Calu3 (cell line): ENCODE measurements around the gene ERBB4.

DNA sequence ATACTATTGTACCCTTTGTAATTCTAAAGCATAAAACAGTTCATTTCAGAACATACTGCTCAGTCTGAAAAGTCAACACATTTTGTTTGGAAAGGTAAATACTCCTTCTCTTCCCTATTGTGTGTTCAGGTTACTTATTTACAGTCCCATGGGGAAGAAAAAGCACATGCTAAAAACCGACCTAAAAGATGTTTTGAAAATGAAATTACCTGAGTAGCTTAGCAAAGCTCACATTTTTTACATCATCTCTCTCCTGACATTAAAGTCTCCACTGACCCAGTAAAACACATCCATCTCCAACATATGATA lies 75.5 kb upstream of the FZD5 start:
- PRO-cap = no peak

- PRO-cap = no peak
These were observed 18.7 kb downstream of the IDH1 start for GRCh38 chr2:208236285-208236544.

- PRO-cap = no peak
These were observed 17.8 kb downstream of the ACADL start for GRCh38 chr2:210207368-210207859.

GRCh38 chr2:210527332-210527785 lies 29.0 kb upstream of the CPS1 start:
- PRO-cap = no peak

- PRO-cap = no peak
These were observed 7.6 kb upstream of the CPS1 start for GRCh38 chr2:210548589-210549476.

GRCh38 chr2:210585758-210586979 lies 29.8 kb downstream of the CPS1 start:
- PRO-cap = no peak

DNA sequence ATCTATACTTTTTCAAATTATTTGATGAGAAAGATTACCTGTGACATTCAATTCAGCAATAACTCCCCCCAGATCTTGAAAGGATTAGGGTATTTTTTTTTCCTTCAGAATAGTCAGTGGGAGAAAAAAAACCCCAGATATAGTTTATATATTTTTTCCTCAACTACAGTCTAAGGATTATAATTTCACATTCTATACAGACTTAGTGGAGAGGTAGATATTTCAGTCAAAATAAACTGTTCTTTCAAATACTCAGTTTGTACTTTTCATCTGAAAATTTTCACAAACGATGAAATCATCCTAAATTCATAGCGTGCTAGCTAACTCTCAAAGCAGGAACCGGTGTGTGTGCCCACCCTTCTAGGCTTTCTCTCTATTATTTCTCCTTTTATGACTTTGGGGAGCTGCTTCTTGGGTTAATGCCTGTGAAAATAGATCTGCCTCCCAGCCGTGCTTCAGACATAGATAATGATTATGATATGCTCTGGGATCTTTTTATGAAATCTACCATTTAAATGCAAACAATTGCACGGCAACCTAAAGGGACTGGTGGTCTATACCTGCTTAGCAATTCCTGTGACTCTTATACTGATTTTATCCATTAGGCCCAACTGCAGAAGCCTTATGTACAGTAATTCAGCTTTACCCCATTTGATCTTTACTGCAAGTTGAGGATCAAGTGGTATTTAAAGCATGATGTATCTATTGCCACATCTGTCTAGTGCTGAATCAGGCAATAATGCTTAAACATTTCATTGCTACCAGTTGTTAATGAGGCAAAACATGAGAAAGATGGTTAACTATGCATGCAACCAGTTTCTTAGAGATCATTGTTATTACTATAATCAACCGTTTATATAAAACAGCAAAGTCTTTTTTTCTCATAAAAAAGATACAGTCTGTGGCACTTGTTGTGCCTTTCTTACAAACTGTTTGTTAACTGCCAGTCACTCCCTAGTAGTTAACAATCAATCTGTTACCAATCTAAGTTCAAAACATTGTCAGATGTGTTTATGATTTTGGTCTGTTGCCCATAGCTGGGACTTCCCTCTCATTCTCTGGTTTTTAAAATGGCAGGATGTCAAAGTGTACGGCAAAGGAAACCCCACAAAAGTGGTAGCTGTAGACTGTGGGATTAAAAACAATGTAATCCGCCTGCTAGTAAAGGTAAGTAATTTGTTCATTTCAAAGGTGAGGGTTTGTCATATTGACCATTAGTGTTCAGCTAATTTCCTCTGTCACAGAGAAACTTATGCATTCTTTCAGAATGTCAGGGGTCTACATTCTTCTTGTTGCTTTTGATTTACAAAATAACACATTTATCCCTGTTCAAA lies 31.0 kb downstream of the CPS1 start:
- PRO-cap = no peak

GRCh38 chr2:212538720-212539771 lies at the start of gene ERBB4:
Gene ERBB4, minus strand, starts transcription at chr2:212538802.
- PRO-cap = unidirectional peak, minus-strand start at chr2:212539253

DNA sequence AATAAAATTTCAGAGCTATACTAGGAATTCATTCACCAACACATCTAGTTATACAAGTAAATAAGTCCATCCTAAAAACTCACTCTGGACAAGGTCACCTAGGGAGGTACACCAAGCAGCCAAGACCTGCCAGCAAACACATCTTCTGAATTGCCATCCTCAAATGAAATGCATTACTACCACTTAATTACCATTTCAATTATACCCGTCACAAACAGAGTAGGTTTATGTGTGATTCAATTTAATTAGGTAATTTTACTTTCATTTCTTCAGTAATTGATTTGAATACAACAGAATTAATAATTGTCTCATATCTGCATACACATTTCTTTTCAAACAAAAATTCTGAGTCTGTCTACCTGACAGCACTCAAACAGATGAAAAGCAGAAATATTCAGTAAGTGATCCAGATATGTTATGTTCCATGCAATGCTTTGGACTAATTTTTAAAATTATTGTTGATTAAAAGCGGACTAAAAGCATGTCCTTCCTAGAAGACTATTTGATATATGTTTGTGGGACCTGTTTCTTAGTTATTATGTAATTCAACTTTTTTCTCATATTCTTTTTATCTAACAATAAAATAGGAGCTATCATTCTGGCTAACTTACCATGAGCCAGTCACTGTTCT lies 18.7 kb downstream of the IKZF2 start:
- PRO-cap = no peak

DNA sequence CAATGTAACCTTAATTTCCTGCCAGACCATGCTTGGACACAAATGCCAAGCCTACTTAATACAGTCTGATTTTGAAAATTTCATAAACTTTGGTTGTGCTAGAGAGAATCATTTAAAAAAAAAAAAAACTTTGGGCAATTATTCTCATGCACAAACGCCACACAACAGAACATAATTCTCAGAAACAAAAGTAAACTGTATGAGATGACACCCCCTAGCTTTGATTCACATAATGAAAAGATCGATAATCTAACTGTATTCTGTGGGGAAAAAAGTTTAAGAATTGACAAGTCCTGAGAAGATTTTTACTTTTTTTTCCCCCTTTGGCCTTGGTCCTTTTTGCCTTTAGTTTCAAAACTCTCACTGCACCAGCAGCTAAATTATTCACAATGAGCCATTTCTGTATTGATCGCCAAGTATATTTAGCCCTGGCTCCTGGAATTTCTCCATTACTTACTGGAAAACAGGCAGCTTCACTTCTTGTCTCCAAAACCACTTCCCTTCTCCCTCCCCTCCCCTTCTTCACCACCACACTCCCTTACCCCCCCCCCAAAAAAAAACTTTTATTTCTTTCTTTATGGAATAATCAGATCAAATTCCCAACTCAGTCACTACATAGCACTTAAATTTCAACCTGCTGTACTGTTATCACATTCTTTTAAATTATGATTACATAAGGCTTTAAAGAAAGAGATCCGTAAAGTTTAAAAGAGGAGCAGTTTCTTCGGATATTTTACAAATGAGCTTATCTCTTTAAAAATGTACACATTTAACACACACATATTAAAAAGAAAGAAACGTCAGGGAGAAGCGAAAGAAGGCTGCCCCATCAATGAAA lies 2.0 kb downstream of the IKZF2 start:
- PRO-cap = unidirectional peak, plus-strand start at position 449 of the sequence

DNA sequence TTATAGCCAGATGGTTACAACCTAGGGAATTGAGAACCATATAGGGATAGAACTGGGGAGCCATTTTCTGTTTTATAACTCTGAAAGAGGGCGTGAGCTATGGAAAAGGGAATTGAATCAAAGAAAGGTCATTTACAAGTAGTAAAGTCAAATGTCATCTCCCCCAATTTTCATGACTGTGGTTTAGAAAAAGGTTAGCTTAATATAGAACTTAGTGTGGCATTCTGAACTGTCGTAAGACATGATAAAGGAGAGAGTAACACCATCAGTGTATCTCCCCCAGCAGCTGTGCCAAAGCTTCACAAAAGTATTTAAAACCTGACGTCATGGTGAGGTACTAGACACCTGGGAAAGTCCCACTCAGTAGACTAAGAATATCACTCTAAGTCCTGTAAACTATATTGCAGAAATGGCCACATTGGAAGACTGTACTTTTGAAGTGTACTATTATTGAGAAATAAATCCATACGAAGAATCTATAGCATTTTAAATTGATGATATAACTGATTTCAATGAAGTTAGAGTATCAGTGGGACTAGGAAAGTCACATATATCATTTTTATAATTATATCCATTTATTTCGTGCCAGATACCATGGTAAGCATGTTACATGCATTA lies 5.9 kb upstream of the IKZF2 start:
- PRO-cap = no peak

DNA sequence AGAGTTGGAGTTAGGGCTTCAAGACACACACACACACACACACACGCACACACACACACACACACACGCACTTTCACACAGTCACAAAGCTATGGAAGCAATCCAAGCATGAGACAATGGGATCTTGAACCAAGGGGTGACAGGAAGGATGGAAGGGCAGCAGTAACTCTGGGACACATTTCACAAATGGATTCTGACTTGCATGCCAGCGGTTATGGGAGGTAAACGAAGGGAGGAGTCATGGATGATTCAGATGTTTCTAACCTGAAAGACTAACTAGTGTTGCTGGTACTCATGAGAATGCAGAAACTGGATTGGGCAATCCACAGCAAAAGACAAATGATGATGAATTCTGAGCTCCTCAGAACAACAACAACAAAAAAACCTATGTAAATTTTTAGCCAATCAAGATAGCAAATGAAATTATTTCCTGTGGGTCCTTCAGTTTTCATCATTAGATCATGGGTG lies 32.8 kb downstream of the ABCA12 start:
- PRO-cap = no peak

GRCh38 chr2:215348687-215349401 lies 37.0 kb downstream of the ATIC start:
- PRO-cap = no peak

DNA sequence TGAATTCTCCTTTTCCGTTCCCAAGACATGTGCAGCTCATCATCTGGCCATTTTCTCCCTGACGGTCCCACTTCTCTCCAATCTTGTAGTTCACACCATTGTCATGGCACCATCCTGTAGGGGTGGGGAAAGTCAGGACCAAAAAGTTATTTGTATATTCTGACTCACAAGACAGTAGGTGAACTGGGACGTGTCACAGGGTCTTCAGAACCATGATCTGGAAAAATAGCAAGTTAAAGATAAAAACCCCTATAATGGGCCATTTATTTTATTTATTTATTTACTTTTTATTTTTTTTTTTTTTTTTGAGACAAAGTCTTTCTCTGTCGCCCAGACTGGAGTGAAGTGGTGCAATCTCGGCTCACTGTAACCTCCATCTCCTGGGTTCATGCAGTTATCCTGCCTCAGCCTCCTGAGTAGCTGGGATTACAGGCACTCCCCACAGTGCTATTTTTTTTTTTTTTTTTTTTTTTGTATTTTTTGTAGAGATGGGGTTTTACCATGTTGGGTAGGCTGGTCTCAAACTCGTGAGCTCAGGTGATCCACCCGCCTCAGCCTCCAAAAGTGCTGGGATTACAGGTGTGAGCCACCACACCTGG lies 53.8 kb downstream of the ATIC start:
- PRO-cap = no peak

DNA sequence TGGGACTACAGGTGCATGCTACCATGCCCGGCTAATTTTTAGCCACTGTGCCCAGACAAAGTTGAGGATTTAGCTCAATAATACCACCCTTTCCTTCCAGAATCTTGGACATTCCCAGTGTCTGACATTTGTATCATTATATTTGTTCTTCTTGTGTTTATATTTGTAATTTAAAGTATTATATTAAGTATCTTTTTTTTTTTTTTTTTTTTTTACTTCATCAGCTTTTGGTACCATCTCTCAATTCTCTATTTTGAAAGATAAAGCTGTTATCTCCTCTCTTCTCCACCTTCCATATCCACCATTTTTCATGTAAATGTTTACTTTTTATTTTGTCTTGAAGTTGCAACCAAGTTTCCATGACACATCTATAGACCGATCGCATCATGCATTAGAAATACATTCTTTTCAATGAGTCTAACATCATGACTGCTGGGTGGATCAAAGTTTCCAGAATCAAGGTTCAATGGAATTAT lies 23.3 kb downstream of the FN1 start:
- PRO-cap = no peak

DNA sequence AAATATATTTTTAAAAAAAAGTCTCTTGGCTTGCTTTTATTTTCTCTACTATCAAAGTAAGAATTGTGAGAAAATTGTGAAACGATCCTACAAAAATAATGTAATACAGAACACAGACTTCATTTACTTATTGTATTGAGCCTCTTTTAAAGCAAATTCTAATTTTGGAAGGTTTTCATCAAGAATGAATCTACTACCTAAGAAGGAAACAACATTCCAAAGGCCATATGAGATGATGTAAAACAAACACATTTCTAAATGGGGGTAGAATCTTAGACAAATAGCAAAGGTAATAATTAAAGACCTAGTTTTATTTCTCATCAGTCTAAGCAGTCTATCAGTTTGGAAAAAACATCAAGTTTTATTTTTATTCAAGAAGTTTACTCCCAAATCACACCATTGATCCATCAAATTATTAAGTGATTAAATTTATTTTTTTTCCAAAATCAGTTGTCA lies 20.6 kb downstream of the FN1 start:
- PRO-cap = no peak

GRCh38 chr2:215421971-215422244 lies 14.0 kb downstream of the FN1 start:
- PRO-cap = no peak

DNA sequence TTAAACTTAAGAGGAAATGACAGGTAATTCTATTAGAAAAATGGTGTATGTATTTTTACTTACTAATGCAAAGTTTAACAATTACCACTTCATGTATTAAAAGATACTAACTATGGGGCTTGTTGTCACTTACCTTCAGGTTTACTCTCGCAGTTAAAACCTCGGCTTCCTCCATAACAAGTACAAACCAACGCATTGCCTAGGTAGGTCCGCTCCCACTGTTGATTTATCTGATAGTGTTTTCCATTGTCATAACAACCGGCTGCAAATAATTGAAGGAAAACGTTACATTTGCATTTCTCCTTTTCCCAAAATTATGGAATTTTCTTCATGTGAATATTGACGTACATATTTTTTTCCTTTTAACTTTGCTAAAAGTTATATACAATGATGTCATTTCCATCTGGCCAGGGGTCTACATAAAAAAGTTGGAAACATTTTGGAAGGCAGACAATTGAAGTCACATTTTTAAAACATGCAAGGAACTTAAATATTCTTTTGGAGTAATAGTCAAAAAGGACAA lies 1.2 kb downstream of the FN1 start:
- PRO-cap = no peak

DNA sequence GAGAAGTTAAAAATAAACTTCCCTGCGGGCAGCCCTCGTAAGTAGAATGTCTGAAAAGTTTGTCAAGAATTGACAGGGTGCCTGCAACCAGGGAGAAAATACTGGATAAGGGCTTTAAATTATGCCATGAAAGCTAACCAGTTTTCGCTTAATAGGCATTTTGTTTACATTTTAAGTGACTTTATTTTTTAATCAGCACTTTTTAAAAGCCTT lies 4.2 kb upstream of the FN1 start:
- PRO-cap = no peak

- PRO-cap = no peak
These were observed 217.6 kb upstream of the FN1 start for GRCh38 chr2:215653413-215653878.